SK-N-MC (cell line): ENCODE data around the genes ZNF467 and AOC1.

DNA sequence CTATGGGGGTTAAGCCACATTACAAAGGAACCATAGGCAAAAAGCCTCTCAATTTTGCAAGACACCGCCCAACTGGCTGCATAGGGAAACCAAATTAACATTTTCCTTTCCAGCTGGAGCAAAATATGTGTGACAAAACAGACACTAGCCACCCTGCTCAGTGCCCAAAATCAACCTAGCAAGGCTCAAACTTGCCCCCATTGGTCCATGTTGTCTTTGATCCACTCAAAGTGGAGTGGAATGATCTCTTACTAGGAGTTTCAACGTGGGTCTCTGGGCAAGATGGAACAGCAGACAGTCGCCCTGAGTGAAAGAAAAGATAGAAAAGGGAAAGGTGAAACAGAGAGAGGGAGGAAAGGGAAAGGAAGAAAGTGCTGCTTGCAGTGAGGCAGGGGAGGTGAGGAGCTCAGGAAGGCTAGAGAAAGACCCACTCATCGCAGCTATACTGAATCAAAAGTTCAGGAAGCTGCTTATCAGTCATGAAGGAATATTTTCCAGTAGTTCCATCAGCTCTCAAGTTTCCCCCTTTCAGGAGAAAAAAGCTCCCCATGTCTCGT, 28.4 kb upstream of the KRBA1 start:
- RRBS, result no CpG with 5 or more reads among the region's 5 CpGs

DNA sequence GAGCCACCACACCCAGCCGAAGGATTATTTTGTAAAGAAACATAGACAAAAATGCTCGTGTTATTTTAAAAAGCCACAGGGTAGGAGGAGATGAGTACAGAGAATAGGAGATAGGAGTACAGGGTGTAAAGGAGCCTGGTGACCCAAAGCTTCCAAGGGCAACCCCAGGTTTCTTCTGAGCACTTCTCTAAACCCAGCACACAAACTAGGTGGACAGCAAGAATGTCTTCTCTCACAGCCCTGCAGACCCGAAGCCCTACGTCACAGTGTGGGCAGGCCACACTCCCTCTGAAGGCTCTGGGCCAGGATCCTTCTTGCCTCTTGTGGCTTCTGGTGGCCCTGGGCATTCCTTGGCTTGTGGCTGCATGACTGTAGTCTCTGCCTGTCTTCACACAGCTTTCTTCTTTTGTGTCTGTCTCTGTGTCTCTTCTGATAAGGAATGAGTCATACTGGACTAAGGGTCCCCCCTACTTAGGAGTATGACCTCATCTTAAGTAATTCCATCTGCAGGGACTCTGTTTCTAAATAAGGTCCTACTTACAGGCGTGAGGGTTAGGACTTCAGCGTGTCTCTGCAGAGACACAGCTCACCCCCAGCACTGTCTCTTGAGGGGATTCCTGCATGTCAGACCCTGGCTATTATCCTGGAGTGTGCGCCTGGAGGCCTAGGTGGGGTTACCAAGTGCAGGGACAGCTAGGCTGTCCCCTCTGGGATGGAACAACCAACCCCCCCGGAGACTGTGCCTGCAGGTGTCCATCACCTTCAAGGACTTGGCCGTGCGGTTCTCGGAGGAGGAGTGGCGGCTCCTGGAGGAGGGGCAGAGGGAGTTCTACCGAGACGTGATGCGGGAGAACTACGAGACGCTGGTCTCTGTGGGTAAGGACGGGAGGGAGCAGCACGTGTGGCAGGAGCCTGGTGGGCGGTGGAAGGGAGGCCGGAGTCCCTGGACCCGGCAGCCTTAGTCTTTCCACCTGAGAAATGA, 4.3 kb downstream of the KRBA1 start:
- RRBS, result 73% methylated on average over 1 of the region's 22 CpGs

DNA sequence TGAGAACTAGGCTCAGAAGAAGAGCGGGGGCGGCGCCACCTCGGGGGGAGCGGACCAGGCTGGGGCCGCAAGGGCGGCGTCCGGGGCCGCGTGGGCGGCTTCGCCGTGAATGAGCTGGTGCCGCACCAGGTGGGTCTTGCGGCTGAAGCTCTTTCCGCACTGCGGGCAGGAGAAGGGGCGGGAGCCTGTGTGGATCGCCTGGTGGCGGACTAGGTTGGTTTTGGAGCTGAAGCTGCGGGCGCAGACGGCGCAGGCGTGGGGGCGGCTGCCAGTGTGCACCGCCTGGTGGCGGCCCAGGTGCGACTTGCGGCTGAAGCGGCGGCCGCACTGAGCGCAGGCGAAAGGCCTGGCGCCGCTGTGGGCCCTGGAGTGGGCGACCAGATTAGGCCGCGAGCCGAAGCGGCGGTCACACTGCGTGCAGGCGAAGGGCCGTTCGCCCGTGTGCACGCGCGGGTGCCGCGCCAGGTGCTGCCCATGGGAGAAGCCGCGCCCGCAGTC, 8.6 kb downstream of the ZNF467 start:
- RRBS, result no CpG with 5 or more reads among the region's 57 CpGs

- RRBS, result 2% methylated on average over 50 of the region's 95 CpGs
Observed at GRCh38 chr7:149772859-149773830, at the start of gene ZNF467. Gene ZNF467 (minus strand): TSS chr7:149773588.

- RRBS, result no CpG with 5 or more reads among the region's 5 CpGs
Observed at GRCh38 chr7:149865538-149866018, 8.2 kb upstream of the ATP6V0E2 start.

- RRBS, result no CpG with 5 or more reads among the region's 13 CpGs
Observed at GRCh38 chr7:150109534-150110089, 213.5 kb upstream of the LRRC61 start.

DNA sequence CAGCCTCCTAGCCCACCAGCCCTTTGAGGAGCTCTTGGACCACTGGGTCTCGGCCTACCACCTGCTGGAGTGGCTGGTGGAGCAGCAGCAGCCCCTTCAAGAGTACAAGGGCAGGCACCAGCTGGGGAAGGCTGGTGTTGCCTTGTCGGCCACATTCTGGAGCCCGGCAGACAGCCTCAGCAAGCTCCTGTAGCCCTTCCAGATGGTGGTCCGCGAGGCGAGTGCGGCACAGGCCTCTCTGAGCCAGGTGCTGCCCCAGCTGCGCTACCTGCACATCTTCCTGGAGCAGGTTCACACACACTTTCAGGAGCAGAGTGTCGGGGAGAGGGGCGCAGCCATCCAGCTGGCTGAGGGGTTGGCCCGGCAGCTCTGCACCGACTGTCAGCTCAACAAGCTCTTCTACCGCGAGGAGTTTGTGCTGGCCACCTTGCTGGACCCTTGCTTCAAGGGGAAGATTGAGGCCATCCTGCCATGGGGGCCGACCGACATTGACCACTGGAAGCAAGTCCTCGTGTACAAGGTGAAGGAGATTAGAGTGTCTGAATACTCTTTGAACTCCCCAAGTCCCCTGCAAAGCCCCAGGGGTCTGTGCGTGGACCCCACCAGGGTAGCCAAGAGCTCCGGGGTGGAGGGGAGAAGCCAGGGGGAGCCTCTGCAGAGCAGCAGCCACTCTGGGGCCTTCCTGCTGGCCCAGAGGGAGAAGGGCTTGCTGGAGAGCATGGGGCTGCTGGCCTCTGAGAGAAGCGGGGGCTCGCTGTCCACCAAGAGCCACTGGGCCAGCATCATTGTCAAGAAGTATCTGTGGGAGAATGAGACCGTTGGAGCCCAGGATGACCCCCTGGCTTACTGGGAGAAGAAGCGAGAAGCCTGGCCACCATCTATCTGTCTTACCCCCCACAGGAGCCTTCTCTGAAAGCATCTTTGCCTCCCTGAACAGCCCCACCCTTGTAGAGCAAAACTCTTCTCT, 7.1 kb upstream of the ACTR3C start:
- RRBS, result no CpG with 5 or more reads among the region's 23 CpGs

DNA sequence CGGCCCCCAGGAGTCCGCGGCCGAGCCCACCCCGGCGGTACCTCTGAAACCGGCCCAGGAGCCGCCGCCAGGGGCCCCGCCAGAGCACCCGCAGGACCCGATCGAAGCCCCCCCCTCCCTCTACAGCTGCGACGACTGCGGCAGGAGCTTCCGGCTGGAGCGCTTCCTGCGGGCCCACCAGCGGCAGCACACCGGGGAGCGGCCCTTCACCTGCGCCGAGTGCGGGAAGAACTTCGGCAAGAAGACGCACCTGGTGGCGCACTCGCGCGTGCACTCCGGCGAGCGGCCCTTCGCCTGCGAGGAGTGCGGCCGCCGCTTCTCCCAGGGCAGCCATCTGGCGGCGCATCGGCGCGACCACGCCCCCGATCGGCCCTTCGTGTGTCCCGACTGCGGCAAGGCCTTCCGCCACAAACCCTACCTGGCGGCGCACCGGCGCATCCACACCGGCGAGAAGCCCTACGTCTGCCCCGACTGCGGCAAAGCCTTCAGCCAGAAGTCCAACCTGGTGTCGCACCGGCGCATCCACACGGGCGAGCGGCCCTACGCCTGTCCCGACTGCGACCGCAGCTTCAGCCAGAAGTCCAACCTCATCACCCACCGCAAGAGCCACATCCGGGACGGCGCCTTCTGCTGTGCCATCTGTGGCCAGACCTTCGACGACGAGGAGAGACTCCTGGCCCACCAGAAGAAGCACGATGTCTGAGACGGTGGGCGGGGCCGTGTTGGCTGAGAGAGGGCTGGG, 3.8 kb downstream of the REPIN1 start:
- RRBS, result 98% methylated on average over 22 of the region's 81 CpGs

- RRBS, result no CpG with 5 or more reads among the region's 34 CpGs
Observed at GRCh38 chr7:150404562-150405131, 829 bp upstream of the ENSG00000284691 start.

DNA sequence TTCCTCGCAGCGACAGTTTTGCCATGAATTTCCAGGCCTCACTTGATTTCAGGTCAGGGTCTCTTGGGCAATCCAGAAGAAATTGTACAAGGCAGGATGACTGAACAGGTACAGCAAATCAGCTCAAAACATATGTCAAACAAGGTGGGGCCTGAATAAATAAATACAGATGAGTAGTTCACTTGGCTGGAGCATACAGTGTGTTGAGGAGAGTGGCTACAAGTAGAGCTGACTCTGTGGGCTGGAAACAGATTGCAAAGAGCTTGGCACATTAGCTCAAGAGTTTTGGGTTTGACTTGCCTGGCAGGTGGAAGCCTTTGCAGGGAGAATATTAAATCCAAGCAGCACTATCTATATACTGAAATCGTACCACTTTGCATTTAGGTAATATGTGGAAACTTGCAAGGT, 15.0 kb downstream of the GIMAP8 start:
- RRBS, result no CpG with 5 or more reads among the region's 3 CpGs

GRCh38 chr7:150567732-150568392, 672 bp downstream of the GIMAP4 start:
- RRBS, result no CpG with 5 or more reads among the region's 4 CpGs

GRCh38 chr7:150572071-150572911, 5.1 kb downstream of the GIMAP4 start:
- RRBS, result no CpG with 5 or more reads among the region's 18 CpGs

DNA sequence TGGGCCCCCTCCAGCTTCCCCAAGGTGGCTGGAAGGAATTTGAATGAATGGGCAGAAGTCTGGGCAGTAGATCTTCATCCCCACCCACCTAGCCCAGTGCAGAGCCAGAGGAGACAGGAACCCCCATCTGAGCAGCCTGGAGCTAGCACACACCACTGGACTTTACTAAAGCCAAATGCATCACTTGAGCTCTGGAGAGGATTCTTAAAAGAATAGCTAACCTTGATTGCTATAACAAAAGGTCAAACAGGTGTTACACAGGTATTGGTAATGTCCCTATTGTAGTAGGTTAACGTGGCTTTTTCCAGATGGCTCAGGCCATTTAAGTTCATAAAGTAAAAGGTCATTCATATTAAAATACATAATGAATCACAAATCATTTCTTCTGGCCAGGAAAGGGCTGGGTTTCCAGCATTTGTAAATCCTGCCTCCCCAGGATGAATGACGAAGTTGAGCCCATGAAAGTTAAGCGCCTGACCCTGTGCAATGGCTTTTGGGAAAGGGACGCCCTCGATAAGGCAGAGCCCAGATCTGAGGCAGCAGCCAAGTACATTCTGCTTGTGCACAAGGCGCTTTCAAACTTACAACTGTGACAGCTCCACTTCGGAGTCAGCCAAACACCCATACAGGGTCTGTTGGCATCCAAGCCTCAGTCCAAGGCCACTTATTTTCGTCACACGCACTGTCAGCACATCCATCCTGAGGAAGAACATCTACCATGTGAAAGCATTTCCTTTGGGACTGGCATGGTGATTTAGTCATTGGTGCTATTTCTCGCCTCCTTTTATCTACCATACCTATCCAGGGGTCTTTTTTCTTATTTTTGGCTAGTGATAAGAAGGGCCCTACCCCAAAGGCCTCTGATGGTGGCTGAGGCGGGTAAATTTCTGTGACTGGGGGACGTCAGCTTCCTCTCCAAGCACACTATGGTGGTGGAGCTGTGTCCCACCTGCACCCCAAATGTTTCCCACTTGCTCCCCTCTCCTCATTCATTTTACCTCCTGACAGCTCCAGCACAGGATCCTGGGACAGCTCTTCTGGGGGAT, 2.8 kb downstream of the GIMAP6 start:
- RRBS, result no CpG with 5 or more reads among the region's 12 CpGs

DNA sequence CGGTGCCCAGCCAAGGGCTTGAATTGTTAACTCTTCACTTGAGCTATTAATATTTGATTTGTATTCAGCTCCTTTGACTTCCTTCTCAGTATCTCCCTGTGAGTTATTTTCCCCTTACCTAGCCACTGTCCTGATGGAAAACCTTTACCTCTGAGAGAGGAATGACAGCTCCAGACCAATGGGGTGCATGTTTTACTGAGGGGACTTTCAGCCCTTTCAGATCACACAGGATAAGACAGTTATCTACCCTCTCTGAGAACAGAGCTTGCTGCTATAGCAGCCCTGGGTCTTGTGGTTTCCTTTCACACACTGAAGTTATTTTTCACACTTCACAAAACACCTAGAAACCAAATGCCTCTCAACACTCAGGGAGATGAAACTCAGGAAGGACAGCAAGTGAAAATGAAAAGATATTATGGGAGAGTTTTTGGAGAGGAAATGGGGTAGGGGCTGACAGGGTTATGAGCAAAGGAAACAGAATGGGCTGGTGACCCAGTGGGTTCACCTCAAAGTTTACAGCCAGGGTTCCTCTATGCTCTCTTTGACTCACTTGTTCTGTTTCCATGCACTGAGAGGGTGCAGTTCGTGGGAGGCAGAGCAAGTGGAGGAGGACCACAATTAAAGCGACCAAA, 17.1 kb upstream of the GIMAP2 start:
- RRBS, result no CpG with 5 or more reads among the region's 3 CpGs

DNA sequence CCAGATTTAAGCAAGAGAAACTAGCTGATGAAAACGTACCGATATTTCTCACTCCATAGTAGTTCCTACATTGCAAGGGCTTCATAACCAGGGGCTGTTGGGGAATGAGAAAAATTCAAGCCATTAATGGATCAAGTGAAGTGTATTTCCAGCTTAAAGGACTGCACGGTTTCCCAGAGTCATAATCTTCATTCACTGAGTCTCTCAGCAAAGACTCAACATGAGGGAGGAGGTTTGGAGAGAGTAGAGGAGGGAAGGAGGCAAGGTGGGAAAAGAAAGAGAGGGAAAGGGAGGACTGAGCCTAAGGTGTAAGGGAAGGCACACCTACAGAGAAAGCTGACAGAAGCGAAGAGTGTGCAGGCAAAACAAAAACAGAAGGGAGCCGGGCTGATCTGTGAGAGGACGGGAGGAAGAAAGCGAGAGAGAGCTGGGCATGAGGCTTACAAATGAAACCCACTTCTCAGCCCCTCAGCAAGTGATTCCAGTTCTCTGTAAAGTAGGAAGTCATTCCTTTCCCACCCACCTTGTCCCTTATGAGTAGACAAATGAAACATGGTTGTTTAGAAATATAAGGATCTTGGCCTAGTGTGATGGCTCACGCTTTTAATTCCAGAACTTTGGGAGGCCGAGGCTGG, 694 bp downstream of the GIMAP2 start:
- RRBS, result no CpG with 5 or more reads among the region's 9 CpGs

DNA sequence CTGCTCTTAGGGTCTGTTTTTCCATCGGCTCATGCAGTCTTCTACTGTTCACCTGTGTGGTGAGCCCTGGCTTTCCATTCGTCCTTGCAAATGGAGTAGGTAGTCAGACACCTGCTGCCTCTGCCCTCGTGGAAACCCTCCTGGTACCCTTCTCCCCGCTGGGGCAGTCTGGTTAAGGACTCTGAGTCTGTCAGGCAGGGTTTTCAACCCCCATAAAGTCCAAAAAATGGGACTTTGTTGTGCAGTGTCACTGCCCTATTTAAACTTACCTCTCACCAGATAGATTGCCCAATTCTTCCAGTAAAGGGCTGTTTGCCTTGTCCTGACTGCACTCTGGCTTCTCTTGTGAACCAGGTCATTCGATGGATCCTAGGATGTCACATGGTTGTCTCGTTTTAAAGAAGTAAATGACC, 22.2 kb downstream of the TMEM176B start:
- RRBS, result no CpG with 5 or more reads among the region's 6 CpGs

DNA sequence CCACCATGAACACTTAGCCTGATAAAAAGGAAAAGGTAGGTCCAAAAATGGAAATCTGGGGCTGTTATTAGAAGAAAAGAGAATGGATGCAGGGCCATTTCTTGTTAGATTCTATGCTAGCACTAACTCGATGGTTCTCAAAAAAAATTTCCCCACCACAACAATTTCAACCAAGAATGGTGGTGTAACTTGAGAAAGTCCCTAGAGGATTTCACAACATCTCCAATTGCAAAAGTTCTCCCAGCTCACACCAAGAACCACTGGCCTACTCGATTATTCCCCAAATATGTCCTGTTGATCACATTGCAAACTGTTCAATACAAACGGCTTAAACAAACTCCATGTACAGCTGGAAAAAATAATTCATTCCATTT, 19.2 kb downstream of the TMEM176B start:
- RRBS, result no CpG with 5 or more reads among the region's 3 CpGs

DNA sequence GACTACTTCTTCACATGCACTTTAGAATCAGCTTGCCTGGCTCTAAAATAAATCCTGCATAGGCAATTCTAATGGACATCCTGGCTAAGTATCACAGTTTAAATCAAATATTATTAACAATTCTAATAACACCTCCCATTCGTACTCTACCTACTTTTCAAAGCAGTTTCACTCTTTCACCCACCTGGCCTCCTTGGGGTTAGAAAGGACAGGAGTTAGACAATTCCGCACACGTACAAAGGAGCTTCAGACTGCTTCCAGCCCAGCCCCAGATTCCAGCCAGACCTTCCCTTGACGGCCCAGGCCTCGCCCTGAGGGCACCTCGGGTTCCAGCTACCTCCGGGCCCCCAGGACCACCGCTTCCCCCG, 753 bp downstream of the TMEM176B start:
- RRBS, result 33% methylated on average over 3 of the region's 9 CpGs

GRCh38 chr7:150825919-150826961, 25.7 kb downstream of the TMEM176A start:
- RRBS, result no CpG with 5 or more reads among the region's 8 CpGs

DNA sequence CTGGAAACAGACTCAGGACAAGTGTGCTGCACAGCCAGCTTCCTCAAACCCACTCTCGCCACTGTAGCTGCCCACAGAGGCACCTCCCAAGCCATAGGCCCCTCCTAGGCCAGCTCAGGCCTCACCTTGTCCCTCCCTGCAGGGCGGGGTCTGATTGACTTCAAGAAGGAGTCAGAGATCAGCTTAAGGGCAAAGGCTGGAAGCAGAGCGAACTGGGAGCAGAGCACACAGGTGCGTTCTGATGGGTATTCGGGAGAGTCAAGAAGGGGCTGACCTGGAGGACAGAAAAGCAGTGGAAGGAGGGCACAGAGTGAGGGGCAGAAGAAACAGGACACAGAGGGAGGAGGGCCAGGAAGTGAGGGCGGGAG, at the start of gene AOC1:
AOC1 (plus strand) TSS at position 190 of the 368 bp plus-strand sequence.
- RRBS, result no CpG with 5 or more reads among the region's 6 CpGs